ENCODE measurements around the genes NKX1-1 and FAM193A.

DNA sequence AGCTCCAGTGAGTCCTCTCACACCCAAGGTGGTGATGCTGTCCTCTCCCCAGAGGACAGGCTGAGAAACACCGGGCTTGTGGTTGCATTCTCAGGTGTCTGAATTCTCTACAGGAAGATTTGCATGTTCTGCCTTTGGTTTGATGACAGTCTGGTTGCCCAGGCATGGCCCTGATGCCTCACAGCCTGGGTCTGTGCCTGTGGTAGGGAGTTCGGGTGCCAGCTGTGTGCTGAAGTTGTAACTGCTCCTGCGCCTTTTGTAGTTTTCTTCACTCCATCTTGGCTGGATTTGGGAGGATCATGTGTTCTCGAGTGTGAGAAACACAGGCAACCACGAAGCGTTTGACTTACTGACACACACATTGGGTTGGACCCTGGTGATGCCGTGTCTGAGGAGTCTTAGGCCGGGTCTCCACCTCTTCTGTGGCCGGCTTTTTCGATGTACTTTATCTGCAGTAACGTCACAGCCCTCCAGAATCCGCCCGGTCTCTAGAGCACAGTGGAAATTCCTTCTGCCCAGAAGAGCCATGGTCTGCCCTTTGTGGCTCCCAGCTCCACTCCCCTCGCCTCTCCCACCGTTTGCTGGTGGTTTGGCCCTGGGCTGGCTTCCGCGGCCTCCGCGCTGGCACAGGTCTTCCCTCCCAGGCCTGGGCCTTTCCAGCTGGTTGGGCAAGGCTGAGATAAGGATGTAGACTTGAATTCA lies 4.1 kb downstream of the MAEA start:
- PRO-cap, 2 experiments: no peak in any of the 2 experiments

GRCh38 chr4:1406314-1406688 lies at the start of gene NKX1-1:
NKX1-1 (minus strand) TSS chr4:1406442.
- PRO-cap, 2 experiments: no peak in any of the 2 experiments

DNA sequence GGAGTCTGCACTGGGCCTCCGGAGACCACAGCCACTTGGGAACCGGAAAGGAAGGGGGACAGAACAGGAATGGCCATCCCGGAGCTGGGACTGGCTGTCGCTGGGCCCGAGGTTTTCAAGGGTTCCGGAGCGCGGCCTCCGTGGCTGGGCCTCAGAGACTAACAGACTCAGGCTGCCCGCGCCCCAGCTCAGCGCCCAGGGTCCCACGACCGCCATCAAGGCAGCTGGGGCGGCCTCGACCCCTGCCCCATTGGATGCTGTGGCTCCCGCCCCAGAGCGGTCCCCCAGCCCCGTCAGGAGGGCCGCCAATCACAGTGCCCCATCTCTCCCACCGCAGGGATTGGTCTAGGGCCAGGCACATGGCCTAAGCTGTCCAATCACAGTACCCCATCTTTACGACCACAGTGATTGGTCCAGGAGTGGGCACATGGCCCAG lies 105.2 kb upstream of the NKX1-1 start:
- PRO-cap, 2 experiments: no peak in any of the 2 experiments

GRCh38 chr4:1519784-1520149 lies 113.5 kb upstream of the NKX1-1 start:
- PRO-cap, 2 experiments: no peak in any of the 2 experiments

DNA sequence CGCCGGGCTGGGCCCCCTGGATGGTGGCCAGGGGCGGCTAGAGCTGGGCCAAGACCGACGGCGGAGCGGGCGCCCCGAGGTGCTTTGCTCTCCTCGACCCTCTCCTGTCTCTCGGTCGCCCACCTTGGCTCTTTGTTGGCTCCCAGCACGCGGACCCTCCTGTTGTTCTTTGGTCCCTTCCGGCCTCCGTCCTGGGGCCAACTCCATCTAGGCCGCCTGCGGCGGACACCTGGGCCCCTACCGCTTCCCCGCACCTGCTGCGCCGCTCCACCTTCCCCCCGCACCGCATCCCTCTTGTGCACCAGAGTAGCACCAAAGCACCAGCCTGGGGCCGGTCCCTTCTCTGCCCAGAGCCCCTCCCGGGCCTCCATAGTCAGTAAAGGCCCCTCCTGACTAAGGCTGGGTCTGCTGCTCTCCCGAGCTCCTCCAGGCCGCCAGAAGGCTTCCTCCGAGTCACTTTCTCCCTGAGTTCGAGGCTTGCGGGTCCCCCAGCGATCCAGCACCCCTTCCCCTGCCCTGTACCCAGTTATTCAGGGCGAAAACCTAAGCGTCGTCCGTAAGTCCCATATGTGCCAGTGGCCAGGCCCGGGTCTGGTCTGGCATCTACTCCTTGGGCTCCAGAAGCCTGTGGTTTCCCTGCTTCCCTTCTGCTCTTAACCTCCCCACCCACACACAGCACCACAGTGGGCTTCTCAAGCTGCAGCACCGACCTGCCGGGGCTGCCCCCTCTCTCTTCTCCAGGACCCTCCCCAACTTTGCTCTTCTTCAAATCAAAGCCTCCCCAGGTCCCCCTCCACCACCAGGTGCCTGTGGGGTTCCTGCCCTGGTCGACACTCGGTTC lies 737 bp downstream of the TACC3 start:
- PRO-cap, 2 experiments: no peak in any of the 2 experiments

DNA sequence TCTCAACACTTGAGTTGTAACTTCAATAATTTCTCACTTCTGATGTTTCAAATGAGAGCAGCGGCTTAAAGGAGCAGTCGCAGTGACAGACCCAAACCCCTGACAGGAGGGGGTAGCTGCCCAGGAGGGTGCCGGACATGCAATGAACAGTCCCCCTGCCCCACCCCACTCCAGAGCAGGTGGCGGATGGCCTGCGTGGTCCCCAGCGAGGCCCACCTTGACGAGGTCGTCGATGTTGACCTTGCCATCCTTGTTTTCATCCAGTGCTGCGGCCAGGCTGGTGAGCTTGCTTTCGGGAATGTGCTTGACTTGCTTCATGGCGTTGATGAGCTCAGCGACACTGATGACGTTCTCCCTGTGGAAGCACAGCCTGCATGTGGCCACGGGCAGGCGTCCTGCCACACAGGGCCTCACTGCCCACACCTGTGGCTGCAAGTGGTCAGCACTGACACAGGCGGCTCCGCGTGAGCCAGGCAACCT lies 22.4 kb downstream of the FGFR3 start:
- PRO-cap, 2 experiments: no peak in any of the 2 experiments

- PRO-cap, 2 experiments: no peak in any of the 2 experiments
Measured at GRCh38 chr4:1873755-1874235, 2.6 kb downstream of the NSD2 start.

GRCh38 chr4:2007857-2008446 lies 822 bp downstream of the NELFA start:
- PRO-cap, 2 experiments: no peak in any of the 2 experiments

- PRO-cap, 2 experiments: no peak in any of the 2 experiments
Measured at GRCh38 chr4:2008447-2008638, 431 bp downstream of the NELFA start.

DNA sequence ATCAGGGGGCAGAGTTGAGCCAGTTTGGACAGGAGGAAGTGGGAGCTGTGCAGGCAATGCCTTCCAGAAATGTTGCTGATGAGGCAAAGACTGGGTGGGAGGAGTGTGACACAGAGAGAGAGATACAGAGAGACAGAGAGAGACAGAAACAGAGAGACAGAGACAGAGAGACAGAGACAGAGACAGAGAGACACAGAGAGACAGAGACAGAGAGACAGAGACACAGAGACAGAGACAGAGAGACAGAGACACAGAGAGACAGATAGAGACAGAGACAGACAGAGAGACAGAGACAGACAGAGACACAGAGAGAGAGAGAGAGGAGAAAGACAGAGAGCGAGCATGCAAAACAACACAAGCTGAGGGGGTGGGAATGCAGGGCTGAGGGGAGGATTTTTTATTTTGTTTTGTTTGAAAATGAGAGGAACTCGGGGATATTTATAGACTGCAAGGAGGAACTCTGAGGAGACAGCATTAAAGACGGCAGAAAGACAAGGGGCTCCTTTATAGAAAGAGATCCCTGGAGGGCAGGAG lies 1.9 kb upstream of the HAUS3 start:
- PRO-cap, 2 experiments: no peak in any of the 2 experiments

GRCh38 chr4:2260974-2261654 lies 795 bp downstream of the MXD4 start:
- PRO-cap, 2 experiments: peak in 2 of 2 experiments; most common plus-strand start chr4:2261421 (in 2); most common minus-strand start chr4:2261403 (in 2)

GRCh38 chr4:2333619-2333929 lies 71.7 kb upstream of the MXD4 start:
- PRO-cap, 2 experiments: no peak in any of the 2 experiments

DNA sequence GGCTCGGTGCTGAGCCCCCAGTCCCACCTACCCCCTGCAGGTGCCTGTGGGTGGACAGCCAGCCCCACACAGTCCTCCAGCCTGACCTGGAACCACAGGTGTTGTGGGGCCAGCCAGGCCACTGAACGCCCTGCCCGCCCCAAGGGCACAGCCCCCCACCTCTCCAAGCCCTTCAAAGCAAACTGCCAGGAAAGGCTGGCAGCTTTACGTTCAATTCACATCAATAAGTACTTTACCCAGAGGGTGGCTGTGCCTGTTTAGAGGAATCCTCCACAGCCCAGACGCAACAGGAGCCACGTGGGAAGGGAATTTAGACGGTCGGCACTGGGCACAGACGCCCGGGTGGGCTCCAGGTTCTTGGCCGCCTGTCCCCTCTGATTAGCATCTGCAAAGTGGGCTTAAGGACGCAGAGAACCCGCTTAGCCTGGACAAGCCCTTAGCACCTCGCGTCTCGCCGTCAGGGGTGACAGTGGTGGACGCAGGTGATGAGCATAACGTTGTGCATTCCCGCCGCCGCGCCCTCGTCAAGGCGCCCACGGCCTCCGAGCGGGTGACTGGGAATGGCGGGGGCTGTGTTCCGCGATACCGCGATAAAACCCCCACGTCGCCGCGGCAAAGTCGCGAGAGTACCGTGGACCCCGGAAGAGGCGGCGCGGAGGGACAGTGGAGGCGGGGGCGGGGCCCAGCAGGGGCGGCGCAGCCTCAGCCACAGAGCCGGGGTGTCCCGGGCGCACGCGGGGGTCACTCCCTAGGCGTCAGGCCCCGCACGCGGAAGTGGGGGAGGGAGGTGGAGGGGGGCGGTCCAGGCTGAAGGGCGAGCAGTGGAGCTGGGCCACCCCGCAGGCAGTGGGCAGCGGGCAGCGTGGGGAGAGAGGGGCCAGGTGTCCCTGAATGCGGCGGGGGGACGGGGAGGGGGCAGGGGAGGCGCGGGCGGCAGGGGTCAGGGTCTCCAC lies 53.9 kb downstream of the ZFYVE28 start:
- PRO-cap, 2 experiments: no peak in any of the 2 experiments

DNA sequence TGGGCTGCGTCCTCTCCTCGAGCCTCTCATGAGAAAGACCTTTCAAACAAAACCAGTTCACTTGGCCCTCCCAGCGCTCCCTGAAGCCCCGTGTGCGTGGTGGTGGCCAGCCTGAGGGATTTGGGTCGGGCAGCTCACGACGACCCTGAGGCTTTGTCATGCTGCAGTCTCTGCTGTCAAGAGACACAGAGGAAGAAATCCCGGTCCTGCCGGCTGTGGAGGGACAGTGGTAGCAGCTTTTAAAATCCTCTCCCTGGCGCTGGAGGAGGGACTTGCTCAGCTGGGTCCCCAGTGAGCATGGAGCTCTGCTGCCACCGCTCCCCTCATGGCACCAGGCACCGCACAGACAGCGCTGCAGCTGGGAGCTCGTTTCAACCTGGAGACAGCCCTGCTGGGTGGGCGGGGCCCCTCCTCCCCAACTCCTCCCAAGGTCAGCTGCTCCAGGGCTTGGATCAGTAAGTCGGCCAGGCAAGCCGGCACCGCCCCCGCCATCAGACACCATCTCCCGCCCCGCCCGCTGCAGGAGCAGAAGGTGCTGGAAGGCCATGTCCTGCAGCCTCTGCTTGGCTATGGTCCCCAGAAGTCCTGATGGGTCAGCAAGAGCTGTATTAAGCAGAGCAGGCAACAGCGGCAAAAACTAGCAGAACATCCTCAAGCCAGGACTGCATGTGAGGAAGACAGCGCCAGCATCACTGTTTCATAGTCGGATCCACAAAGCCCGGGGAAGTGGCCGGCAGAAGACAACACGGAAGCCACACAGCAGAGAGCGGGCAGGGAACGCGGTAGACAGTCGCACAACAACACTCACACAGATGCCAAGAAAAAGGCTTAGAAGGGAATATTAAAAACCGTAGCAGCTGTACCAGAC lies 16.4 kb downstream of the ZFYVE28 start:
- PRO-cap, 2 experiments: no peak in any of the 2 experiments

DNA sequence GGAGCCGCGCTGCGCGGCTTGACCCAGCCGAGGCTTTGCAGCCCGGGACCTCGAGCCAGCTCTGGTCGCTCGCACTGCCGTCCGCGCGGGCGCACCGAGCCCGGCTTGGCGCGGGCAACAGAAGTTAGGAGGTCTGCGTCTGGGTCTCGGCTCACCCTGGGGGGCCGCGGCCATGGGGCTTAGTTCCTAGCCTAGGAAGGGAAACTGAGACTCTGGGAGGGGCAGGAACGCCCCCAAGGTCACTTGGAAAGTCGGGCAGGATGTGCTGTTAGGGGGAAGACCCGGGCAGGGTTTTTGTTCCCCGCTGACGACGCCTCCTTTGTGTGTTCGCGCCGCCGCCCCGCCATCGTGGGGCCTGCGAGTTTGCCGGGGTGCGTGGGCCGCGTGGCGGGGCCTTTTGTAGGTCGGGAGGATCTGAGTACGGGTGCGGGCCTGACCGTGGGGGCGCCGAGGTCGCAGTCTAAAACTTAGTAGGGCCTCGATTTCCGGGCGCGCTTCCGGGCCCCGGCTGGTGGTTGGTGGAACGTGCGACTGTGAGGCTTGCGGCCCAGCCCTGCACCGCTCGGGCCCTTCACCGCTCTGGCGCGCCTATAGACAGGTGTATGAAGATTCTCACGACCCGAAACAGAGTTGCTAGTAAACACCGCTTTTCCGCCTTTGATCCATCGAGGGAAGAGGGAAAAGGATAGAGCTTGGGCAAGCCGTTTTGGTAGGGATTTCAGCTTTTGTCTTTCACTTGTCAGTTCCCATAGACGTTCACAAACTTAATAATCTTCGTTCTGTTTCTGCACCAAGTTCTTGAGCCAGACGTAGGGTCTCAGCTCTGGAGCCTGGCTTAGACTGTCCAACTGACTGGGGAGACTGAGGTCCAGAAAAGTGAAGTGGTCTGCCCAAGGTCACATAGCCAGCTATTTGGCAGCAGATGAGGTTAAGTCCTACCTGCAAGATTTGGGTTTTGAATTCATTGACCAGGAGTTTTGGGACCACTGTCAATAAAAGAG lies 728 bp downstream of the RNF4 start:
- PRO-cap, 2 experiments: no peak in any of the 2 experiments

GRCh38 chr4:2497892-2498264 lies 29.0 kb downstream of the RNF4 start:
- PRO-cap, 2 experiments: no peak in any of the 2 experiments

- PRO-cap, 2 experiments: no peak in any of the 2 experiments
Measured at GRCh38 chr4:2512589-2513025, 23.8 kb upstream of the FAM193A start.

- PRO-cap, 2 experiments: peak in 2 of 2 experiments; most common plus-strand start chr4:2536682 (in 2); most common minus-strand start chr4:2536291 (in 2)
Measured at GRCh38 chr4:2535934-2536803, at the start of gene FAM193A. FAM193A (plus strand) TSS chr4:2536647.

DNA sequence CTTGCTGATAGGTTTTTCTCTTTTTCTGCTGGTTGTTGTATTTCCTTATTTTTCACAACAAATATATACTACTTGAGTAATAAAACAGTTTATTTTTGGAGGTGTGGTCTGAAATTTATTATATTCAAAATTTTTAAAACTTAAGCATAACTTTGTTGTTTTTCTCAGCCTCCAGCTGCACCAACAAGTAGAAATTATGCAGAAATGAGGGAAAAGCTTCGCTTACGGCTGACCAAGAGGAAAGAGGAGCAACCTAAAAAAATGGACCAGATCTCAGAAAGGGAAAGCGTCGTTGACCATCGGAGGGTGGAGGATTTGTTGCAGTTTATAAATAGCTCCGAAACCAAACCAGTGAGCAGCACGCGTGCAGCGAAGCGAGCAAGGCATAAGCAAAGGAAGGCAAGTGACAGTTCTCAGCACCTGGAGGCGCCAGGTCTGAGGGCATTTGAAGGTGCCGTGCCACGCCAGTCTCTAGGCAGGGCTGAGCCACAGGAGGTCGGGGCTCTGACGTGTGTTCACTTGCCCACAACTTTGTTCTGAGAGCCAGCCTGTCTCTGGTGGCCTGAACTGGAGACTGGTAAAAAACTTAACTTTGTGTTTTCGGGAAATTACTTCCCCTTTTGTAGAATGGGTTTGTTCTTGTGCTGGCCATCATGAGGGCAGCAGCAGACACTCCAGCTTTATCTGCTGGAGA lies 59.8 kb downstream of the TNIP2 start:
- PRO-cap, 2 experiments: no peak in any of the 2 experiments

DNA sequence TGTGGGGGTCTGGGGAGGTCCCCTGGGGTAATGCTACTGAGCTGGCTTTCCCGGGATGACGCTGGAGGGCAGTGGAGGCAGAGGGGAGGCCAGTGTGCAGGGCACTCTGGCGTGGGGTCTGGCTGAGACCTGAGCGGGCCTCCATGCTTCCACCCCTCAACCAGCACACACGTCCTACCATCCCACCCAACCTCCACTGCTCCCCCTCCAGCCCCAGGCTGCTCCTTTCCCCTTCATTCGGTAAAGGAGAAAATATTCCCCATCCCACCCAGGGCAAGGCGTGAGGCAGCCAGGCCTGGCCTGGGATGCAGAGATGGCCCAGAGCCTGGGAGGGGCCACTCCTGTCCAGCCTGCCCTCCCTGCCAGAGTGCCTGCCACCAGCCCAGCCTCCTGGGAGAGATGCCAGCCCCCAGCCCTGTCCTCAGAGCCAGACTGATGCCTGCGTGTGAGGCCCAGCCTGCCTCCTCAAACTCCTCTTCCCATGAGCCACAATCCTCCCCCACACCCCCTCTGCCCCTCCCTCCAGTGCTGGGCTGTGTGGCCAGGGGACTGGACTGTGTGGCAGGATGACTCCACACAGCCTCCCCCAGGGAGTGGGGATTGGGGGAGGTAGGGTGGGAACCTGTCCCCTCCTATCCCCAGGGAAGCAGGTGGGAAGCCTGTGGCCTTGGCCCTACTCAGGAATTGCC lies 4.5 kb upstream of the SH3BP2 start:
- PRO-cap, 2 experiments: no peak in any of the 2 experiments